HT1080 (cell line): Measurements from ENCODE around the genes ABHD15 and TMIGD1.

RAMPAGE:
- cytosol, long total RNA, result no peak
- long total RNA, result no peak
- nucleus, long total RNA, result no peak
Measured at GRCh38 chr17:29092679-29093127, 49.8 kb downstream of the PIPOX start.

DNA sequence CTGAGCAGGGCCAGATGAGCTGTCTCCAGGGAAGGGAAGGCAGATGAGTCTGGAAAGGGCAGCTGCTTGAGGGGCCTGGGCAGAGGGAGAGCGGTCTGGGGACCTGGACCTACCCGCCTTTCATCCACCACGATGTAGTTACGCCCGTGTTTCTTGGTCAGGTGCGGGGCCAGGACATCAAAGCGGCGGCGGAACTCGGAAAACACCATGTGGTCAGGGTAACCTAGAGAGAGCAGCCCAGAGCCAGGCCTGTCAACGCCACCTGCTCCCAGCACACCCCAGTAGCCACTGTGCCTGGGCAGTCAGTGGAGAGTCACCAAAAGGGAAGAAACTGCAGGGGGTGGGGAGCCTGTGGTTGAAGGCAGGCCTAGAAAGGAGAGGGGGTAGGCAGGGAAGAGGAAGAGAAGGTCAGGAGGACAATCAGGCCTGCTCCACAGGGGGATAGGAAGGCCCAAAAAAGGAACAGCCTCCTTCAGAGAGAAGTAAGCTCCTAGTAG is 64.1 kb downstream of the PIPOX start:
RAMPAGE:
- cytosol, long total RNA, result no peak
- long total RNA, result no peak
- nucleus, long total RNA, result no peak

DNA sequence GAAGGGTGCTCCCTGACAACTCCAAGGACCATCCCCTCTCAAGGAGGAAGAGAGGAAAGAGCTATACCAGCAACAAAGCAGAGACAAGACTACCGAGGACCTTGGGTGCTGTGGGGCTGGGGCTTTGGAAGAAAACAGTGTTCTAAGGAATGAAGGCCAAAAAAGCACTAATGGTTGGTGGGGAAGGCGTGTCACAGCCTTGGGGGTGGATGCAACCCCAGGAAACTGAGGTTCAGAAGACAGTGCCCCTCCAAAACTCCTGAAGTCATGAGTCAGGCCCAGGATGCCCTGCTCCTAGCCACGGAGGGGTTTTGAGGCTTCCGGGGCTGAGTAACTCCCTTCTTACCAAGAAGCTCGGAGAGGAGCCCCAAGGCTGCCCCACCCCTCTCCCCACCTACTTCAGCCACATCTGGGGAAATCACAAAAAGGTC is 40.3 kb downstream of the MYO18A start:
RAMPAGE:
- cytosol, long total RNA, result no peak
- long total RNA, result no peak
- nucleus, long total RNA, result no peak

DNA sequence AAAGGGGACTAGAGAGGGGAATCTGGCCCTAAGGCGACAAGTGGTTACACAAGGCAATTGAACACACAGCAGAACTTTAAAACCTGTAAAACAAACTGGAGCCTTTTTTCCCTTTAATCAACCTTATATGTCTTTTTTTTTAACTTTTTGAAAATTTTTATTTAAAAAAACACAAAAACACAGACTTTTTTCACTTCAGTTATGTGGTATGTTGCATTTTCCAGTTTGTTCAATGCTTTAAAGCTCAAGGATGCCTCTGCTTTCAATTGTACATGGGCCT is 15.5 kb downstream of the CRYBA1 start:
RAMPAGE:
- cytosol, long total RNA, result no peak
- long total RNA, result no peak
- nucleus, long total RNA, result no peak

DNA sequence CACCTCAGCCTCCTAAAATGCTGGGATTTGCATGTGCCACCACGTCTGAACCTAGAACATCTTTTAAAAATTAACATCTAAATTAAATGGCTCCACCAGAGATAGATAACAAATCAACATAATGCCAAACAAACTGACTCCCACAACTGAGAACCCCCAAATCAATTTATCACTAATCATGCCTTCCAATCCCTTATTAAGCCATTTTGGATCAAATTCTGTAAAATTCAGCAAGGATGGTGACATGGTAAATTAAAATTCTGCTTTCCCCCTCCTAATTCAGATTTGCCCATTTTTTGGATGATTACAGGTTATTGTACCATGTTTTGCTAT is 16.7 kb downstream of the NUFIP2 start:
RAMPAGE:
- cytosol, long total RNA, result no peak
- long total RNA, result no peak
- nucleus, long total RNA, result no peak

DNA sequence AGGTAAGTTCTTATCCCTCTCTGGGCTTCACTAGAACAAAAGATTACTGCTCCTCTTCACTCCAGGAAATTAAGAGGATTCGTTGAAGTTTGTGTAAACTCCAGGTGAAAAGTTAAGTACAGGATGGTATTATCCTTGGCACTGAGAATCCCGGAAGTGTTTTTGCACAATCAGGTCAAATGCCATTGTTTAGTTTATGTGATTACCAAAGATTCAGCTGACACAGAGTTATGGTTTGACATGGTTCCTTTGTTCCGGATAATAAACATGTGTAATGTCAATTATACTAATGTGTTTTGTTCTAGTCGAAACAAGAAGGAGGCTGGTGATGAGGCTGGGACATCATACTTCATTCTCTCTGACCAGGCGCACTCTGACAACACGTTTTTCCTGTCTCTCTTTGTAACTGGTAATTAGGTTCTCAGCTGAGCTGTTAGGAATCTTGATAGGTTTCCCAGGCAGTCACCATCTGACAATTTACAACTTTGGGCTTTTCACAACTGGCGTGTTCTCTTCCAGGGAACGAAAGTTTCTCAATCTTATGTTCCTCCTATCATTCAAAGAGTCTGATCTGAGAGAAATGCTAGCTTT is 10.8 kb upstream of the TAOK1 start:
RAMPAGE:
- cytosol, long total RNA, result no peak
- long total RNA, result no peak
- nucleus, long total RNA, result no peak

RAMPAGE:
- cytosol, long total RNA, result no peak
- long total RNA, result no peak
- nucleus, long total RNA, result no peak
Measured at GRCh38 chr17:29561853-29563033, 4.6 kb downstream of the ABHD15 start.

DNA sequence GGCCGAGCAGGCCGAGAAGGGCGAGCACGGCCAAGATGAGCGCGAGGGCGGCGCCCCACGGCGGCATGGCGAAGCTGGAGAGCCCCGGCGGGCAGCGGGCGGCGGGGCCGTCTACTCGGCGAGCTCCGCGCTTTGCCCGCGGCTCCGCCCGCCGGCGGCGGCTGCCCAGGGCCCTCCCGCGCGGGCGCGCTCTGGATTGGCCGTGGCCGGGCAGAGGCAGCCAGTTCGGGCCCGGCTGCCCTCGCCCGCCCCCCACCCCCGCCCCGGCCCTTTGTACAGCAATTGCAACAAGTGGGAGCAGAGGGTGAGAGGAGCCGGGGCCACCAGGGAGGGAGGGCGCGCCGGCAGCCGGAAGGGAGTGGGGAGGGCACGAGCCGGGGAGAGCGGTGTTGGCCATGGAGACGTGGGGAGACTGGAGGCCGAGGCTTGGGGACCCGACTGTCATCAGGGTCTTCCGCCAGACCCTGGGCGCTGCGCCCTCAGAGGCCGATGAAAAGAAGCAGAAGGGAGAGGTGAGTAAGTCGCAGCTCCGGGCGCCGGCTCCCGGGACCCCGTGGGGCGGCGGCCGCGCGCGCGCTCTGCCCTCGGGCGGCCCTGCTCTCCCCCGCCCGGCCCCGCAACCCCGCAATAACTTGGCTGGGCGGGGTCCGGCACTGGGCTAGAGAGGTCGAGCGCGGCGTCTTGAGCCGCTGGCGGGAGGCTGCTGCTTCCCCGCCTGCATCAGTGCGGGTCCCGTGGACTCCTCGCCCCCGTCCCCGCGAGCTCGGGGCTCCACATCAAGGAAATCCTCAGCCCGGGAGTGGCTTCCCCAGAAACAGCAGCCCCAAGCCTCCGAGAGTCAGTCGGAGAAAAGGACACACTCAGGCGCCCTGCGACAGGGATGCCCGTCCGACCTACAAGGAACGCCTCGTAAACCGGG is at the start of gene ABHD15:
TSS of gene ABHD15 (minus strand) at position 138 of the 919 bp plus-strand sequence.
RAMPAGE:
- cytosol, long total RNA, result no peak
- long total RNA, result no peak
- nucleus, long total RNA, result no peak

DNA sequence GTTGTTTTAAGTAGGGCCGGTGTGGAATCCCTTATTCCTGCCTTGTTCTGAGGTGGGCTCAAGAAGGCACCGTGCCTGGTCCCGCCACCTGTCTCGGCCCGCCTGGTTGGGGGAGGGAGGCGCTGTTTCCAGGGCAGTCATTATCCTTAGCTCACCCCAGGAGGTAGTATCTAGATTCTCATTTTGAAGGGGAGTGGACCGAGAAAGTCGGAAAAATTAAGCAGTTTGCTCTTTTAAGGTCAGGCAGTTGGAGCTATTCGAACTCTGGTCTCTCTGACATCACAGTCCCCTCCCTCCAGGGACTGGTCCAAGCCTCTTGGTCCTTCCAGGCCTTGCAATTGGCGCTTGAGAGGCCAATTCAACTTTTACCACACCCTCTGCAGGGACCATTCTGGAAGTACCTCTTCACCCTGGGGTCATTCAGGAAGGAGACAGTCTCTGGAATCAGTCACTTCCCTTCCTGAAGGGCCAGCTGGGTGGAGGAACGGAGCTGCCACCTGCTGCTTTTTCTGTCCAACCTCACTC is 830 bp upstream of the ANKRD13B start:
RAMPAGE:
- cytosol, long total RNA, result no peak
- long total RNA, result no peak
- nucleus, long total RNA, result no peak

RAMPAGE:
- cytosol, long total RNA, result no peak
- long total RNA, result no peak
- nucleus, long total RNA, result no peak
Measured at GRCh38 chr17:29613177-29613965, 9.3 kb downstream of the CORO6 start.

DNA sequence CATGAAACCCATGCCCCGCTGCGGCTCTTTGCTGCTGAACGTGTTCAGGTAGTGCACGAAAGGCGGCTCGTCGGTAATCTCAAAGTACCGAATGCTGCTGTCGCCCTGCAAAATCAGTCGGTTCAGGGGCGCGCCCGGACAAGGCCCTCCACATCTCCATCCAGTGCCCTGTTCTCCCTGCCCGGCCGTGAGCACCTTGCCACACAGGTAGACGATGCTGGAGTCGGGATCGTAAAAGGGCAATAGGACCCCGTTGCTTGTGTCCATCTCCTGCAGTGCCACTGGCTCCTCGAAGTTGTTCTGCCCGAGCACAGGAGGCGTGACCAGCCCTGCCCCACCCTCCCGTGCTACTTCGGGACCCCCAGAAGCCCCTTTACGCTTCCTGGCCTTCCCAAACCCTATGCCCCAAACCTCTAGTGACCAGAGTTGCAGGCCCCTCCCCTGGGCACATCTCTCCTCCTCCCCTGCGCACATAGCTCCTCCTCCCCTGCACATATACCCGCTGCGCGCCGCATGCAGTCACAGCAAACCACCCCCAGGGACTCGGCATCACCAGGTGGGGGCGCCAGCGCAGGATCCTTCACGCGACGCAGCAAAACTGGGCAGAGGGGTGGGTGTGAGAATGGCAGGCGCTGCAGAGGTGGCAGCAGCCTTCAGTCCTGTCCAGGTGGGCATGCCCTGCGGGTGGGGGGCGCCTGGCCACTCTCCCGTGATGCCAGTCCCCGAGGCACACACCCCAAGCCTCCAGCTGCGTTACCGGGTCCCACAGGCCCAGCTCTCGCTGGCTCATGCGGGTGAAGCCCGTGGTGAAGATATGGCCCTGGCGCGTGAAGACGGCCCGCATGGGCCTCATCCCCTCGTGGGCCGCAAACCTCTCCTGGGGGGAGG is 5.7 kb downstream of the CORO6 start:
RAMPAGE:
- cytosol, long total RNA, result no peak
- long total RNA, result no peak
- nucleus, long total RNA, result no peak

RAMPAGE:
- cytosol, long total RNA, result no peak
- long total RNA, result no peak
- nucleus, long total RNA, result no peak
Measured at GRCh38 chr17:29667396-29667979, 44.8 kb upstream of the CORO6 start.

DNA sequence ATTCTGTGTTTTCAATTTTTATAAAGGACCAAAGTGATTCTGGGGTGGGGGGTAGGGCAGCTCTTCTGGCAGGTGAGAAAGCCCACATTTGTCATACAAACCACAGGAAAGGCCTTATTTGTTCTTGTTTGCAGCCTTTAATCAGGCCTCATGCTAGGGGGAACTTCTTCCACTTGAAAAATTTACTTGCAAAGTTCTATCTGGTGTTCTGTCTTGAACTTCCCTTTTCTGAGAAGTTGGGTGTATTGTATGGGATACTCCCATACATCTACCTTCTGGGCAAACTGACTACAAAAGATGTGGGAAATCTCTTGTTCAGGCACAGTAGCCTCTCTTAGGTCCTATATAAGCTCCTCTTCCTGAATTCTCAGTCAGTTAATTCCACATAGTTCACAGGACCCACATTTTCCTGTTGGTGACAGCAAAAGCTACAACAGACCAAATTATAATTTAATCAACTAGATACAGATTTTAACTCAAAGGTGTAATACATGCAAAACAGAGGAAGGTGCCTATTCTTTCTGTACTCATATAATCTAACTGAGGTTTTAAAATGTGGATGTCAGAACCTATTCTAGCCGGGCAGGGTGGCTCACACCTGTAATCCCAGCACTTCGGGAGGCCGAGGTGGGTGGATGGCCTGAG is 101.1 kb upstream of the CORO6 start:
RAMPAGE:
- cytosol, long total RNA, result no peak
- long total RNA, result no peak
- nucleus, long total RNA, result no peak

DNA sequence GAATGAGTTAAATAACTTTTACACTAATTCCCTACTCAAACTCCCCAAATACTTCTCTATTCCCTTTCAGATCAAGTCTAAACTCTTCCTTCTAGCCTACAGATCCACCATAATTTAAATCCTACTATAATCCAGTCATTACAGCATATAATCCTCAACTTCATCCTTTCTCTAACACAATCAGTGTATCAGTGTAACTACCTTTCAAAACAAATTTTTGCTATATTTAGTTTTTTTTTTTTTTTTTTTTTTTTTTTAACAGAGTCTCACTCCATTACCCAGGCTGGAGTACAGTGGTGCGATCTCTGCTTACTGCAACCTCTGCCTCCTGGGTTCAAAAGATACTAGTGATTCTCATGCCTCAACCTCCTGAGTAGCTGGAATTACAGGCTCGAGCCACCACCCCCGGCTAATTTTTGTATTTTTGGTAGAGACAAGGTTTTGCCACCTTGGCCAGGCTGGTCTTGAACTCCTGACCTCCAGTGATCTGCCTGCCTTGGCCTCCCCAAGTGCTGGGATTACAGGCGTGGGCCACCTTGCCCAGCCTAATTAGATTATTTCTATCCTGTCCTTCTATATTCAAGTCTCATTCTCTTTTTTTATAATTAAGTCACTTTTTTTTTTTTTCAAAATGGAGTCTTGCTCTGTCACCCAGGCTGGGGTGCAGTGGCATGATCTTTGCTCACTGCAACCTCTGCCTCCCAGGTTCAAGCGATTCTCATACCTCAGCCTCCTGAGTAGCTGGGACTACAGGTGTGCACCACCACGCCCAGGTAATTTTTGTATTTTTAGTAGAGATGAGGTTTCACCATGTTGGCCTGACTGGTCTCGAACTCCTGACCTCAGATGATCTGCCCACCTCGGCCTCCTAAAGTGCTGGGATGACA is 147.4 kb upstream of the CORO6 start:
RAMPAGE:
- cytosol, long total RNA, result no peak
- long total RNA, result no peak
- nucleus, long total RNA, result no peak

GRCh38 chr17:30222709-30223295 is 12.7 kb downstream of the SLC6A4 start:
RAMPAGE:
- cytosol, long total RNA, result no peak
- long total RNA, result no peak
- nucleus, long total RNA, result no peak

GRCh38 chr17:30333974-30334173 is at the start of gene TMIGD1:
TSS of gene TMIGD1 (minus strand) at chr17:30334057.
RAMPAGE:
- cytosol, long total RNA, result no peak
- long total RNA, result no peak
- nucleus, long total RNA, result no peak

RAMPAGE:
- cytosol, long total RNA, result no peak
- long total RNA, result no peak
- nucleus, long total RNA, result no peak
Measured at GRCh38 chr17:30378110-30378625, 559 bp upstream of the CPD start.

DNA sequence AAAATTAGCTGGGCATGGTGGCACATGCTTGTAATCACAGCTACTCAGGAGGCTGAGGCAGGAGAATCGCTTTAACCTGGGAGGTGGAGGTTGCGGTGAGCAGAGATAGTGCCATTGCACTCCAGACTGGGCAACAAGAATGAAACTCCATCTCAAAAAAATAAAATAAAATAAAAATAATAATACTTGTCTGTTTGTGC is 24.1 kb downstream of the CPD start:
RAMPAGE:
- cytosol, long total RNA, result no peak
- long total RNA, result no peak
- nucleus, long total RNA, result no peak

RAMPAGE:
- cytosol, long total RNA, result no peak
- long total RNA, result no peak
- nucleus, long total RNA, result no peak
Measured at GRCh38 chr17:30422506-30423277, 44.0 kb downstream of the CPD start.

DNA sequence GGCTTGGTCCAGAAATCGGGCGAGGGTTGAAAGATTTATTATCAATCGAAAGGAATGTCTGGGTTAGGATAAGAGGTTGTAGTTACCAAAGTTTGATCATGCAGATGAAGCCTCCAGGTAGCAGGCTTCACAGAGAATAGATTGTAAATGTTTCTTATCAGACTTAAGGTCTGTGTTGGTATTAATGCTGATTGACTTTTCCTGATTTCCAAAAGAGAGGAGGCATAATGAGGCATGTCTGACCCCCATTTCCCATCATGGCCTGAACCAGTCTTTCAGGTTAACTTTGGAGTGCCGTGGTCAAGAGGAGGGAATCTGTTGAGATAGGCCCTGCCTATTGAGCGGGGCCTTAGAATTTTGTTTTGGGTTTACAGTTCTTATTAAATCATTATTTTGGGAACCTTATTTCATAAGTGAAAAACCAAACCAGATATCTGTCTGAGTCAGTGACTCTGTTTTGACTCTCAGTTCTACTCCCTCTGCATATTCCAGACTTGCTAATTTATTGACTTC is 45.5 kb downstream of the CPD start:
RAMPAGE:
- cytosol, long total RNA, result no peak
- long total RNA, result no peak
- nucleus, long total RNA, result no peak